Testis (tissue), 5 donors: ENCODE measurements around the genes FSCB and ARF6.

GRCh38 chr14:39182921-39183924, 8.2 kb downstream of the PNN start:
- PRO-cap, 3 experiments, result no peak in any of the 3 experiments
- RAMPAGE, long total RNA, 2 experiments, result no peak in any of the 2 experiments
- RRBS, result no CpG with 5 or more reads among the region's 4 CpGs

GRCh38 chr14:39186806-39187378, 11.8 kb downstream of the PNN start:
- PRO-cap, 3 experiments, result no peak in any of the 3 experiments
- RAMPAGE, long total RNA, 2 experiments, result no peak in any of the 2 experiments
- RRBS, result no CpG with 5 or more reads among the region's 3 CpGs

- PRO-cap, 3 experiments, result peak in 2 of 3 experiments; most common plus-strand start chr14:39265955 (in 1)
- RAMPAGE, long total RNA, 2 experiments, result no peak in any of the 2 experiments
- RRBS, result no CpG with 5 or more reads among the region's 5 CpGs
Observed at GRCh38 chr14:39265642-39266160, 32.0 kb downstream of the MIA2 start.

GRCh38 chr14:40445849-40446228, 1013.6 kb upstream of the FBXO33 start:
- PRO-cap, 3 experiments, result no peak in any of the 3 experiments
- RAMPAGE, long total RNA, 2 experiments, result no peak in any of the 2 experiments
- RRBS, result no CpG with 5 or more reads among the region's 2 CpGs

DNA sequence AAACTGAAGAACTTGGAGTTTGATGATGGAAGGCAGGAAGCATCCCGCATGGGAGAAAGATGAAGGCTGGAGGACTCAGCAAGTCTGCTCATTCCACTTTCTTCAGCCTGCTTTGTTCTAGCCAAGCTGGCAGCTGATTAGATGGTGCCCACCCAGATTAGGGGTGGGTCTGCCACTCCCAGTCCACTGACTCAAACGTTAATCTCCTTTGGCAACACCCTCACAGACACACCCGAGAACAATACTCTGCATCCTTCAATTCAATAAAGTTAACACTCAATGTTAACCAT, 865.8 kb upstream of the LRFN5 start:
- PRO-cap, 3 experiments, result no peak in any of the 3 experiments
- RAMPAGE, long total RNA, 2 experiments, result no peak in any of the 2 experiments
- RRBS, result no CpG with 5 or more reads among the region's 3 CpGs

GRCh38 chr14:42028791-42029025, 422.0 kb downstream of the LRFN5 start:
- PRO-cap, 3 experiments, result no peak in any of the 3 experiments
- RAMPAGE, long total RNA, 2 experiments, result no peak in any of the 2 experiments
- RRBS, result no CpG with 5 or more reads among the region's 2 CpGs

DNA sequence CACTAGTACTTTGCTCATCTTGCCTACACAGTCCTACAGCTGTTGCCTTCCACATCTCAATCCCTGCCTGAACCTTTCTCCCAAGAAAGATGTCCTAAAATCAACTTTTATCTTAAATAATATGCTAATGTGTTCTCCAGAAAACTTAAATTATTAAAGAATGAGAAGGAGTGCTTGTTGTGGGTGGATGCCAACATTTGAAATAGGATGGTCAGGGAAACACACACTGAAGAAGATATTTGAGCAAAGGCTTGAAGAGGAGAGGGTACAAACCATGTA, 1044.5 kb downstream of the LRFN5 start:
- PRO-cap, 3 experiments, result no peak in any of the 3 experiments
- RAMPAGE, long total RNA, 2 experiments, result no peak in any of the 2 experiments

DNA sequence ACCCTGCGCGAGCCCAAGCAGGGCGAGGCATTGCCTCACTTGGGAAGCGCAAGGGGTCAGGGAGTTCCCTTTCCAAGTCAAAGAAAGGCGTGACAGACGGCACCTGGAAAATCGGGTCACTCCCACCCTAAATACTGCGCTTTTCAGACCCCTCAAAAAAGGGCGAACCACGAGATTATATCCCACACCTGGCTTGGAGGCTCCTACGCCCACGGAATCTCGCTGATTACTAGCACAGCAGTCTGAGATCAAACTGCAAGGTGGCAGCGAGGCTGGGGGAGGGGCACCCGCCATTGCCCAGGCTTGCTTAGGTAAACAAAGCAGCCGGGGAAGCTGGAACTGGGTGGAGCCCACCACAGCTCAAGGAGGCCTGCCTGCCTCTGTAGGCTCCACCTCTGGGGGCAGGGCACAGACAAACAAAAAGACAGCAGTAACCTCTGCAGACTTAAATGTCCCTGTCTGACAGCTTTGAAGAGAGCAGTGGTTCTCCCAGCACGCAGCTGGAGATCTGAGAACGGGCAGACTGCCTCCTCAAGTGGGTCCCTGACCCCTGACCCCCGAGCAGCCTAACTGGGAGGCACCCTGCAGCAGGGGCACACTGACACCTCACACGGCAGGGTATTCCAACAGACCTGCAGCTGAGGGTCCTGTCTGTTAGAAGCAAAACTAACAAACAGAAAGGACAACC, 1136.5 kb downstream of the FSCB start:
- PRO-cap, 3 experiments, result no peak in any of the 3 experiments
- RAMPAGE, long total RNA, 2 experiments, result no peak in any of the 2 experiments
- RRBS, result no CpG with 5 or more reads among the region's 20 CpGs

DNA sequence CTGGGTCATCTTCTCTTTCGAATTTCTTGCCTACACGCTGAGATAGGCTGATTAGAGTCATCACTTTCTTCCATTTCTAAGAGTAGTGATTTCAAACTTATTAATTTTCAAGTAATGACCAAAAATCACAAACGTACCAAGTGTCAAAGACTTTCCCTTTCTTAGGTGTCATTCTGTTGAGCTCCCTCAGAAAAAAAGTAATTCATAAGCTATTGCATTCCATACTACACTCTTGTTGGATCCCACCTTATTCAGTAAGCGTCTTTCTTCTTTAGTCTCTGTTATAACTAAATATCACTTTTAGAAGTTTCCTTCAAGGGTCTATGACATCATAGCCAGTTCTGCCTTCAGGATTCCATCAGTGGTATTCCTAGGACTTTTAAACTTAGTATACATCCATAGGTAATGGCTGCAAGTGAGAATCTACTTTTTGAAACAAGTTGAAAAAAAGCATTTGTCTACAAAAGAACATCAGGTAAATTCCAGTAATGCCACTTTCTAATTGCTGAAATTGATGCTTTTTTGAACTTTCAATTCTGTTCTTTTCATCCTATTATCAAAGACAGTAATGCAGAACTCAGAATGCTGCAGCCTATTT, at the start of gene FSCB:
Gene FSCB, minus strand, starts transcription at position 289 of the 598 bp plus-strand sequence.
- PRO-cap, 3 experiments, result peak in 1 of 3 experiments; most common plus-strand start position 405 of the sequence (in 1); most common minus-strand start position 280 of the sequence (in 1)
- RAMPAGE, long total RNA, 2 experiments, result start-site peak on the plus strand in 2 of 2 experiments, centred at positions 366 to 370 of the sequence, 33 to 79 reads per replicate; start-site peak on the minus strand in 2 of 2 experiments, centred at positions 257 to 258 of the sequence, 77 to 92 reads per replicate
- RRBS, result no CpG with 5 or more reads among the region's 4 CpGs

GRCh38 chr14:45241911-45243049, 10.7 kb downstream of the MIS18BP1 start:
- PRO-cap, 3 experiments, result peak in 1 of 3 experiments; most common minus-strand start chr14:45242630 (in 1)
- RAMPAGE, long total RNA, 2 experiments, result no peak in any of the 2 experiments
- RRBS, result no CpG with 5 or more reads among the region's 10 CpGs

DNA sequence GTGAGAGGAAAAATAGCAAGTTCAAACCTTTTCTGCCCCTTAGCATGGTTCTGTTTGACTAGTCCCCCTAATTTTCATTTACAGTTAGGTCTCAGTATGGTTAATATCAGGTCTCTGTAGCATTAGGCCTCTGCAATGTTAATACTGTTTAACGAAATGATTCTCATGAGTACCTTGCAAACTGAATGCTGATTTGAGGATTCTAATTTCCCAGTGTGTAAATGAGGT, 532.6 kb downstream of the RPS29 start:
- PRO-cap, 3 experiments, result no peak in any of the 3 experiments
- RAMPAGE, long total RNA, 2 experiments, result no peak in any of the 2 experiments
- RRBS, result no CpG with 5 or more reads among the region's 1 CpG

DNA sequence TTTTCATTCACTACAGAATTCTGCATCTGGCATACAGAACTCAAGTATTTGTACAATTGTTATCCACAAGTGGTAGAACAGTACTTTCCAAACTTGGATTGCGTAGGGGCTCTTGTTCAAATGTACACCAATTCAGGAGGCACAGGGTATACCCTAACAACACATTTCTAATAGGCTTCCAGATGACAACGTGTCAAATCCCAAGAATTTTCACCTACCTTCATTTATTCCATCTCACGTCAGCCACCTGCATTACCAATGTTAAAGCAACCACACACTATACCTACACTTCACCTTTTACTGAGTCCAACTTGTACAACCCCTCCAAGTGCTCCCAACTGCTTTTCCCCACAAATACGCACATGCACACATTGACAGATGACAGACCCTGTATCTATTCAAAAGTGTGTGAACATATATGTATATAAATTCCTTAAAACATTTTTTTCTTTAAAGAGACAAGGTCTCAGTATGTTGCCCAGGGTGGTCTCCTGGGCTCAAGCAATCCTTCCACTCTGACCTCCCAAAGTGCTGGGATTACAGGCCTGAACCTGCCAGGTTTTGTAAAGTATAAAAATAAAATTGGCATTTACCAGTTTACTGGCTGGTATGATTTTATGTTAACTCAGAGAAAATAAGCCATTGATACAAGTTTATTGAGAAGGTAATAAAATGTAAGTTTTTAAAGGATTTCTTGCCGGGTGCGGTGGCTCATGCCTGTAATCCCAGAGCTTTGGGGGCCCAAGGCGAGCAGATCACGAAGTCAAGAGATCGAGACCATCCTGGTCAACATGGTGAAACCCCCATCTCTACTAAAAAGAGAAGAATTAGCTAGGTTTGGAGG, 3.4 kb downstream of the RPS29 start:
- PRO-cap, 3 experiments, result no peak in any of the 3 experiments
- RAMPAGE, long total RNA, 2 experiments, result no peak in any of the 2 experiments
- RRBS, result no CpG with 5 or more reads among the region's 9 CpGs

- PRO-cap, 3 experiments, result peak in 3 of 3 experiments; most common plus-strand start chr14:49599237 (in 3); most common minus-strand start chr14:49599170 (in 2)
- RAMPAGE, long total RNA, 2 experiments, result no peak in any of the 2 experiments
- RRBS, result 1% methylated on average over 5 of the region's 25 CpGs
Observed at GRCh38 chr14:49599088-49599471, 340 bp downstream of the LRR1 start.

- PRO-cap, 3 experiments, result no peak in any of the 3 experiments
- RAMPAGE, long total RNA, 2 experiments, result no peak in any of the 2 experiments
- RRBS, result no CpG with 5 or more reads among the region's 2 CpGs
Observed at GRCh38 chr14:49777576-49778266, 9.8 kb downstream of the KLHDC2 start.

DNA sequence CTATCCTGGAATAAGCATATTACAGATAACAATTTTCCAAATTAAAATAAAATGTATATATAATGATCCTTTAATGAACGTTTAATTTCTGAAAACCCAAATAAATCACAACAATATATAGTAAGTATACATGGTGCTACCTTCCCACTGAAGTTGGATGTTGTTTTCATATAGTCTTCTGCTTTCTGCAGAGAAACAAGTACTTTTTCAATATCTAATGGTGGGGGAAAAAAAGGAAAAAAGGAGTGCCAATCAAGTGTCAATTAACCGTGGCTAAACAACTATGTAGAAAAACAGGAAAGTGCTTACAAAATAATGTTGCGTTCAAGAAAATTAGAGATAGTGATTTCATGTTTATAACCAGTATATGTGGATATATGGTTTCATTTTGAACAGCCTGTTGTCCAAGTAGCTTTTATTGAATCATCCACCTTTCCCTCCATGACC, 19.3 kb downstream of the NEMF start:
- PRO-cap, 3 experiments, result no peak in any of the 3 experiments
- RAMPAGE, long total RNA, 2 experiments, result no peak in any of the 2 experiments
- RRBS, result no CpG with 5 or more reads among the region's 3 CpGs

DNA sequence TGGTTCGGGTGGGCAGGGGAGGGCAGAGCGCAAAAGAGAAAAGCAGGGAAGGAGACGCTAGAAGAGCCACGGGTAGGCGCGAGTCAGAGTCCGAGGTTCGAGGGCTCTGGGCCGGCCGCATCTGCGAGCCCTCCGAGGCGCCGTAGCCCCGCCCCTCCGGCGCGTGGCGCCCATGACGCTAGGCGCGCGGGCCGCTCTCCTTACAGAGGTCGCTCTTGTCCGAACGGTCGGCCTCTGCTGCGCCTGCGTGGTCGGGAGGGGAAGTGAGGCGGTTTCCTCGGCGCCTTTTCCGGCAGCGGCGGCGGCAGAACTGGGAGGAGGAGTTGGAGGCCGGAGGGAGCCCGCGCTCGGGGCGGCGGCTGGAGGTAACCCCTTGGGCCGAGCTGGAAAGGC, at the start of gene ARF6:
Gene ARF6, plus strand, starts transcription at position 290 of the 393 bp plus-strand sequence.
- PRO-cap, 3 experiments, result peak in 3 of 3 experiments; most common plus-strand start position 307 of the sequence (in 2); most common minus-strand start position 108 of the sequence (in 3)
- RAMPAGE, long total RNA, 2 experiments, result start-site peak on the plus strand in 2 of 2 experiments, centred at positions 258 to 276 of the sequence, 612 to 749 reads per replicate; start-site peak on the minus strand in 1 of 2 experiments, centred at position 119 of the sequence, 5 reads per replicate
- RRBS, result 1% methylated on average over 12 of the region's 45 CpGs

DNA sequence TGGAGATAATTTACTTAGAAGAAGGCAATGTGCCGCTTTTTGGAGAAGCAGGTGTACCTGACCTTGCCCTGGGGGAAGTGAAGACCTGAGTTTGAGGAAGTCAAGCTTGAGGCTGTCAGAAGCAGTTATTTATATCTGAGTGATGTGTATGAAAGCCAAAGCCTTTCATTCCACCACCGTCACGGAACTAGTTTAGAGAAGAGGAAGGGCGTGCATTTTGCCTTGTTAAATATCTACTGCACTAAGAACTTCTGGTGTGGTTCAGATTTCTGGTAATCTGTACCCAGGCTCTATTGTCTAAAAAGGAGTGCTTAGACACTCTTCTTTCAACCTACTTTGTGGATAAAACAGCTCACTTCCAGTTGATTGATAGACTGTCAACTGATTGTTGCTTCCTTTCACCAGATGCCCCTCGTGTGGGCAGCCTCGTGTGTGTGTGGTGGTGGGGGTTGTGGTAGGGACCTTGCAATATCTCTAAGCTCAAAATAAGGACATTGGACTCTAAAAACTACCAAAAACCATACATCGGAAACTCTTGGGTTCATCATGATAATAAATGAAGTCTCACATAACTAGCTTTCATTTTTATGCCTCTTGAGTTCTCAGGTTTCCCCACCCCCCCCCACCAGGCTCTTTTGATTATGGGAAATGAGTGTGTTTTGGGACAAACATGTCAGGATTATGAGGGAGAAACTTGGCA, 78.5 kb downstream of the ARF6 start:
- PRO-cap, 3 experiments, result peak in 2 of 3 experiments; most common plus-strand start position 195 of the sequence (in 2); most common minus-strand start position 79 of the sequence (in 1)
- RAMPAGE, long total RNA, 2 experiments, result no peak in any of the 2 experiments
- RRBS, result no CpG with 5 or more reads among the region's 7 CpGs

- PRO-cap, 3 experiments, result peak in 3 of 3 experiments; most common plus-strand start chr14:49975549 (in 2); most common minus-strand start chr14:49975355 (in 3)
- RAMPAGE, long total RNA, 2 experiments, result no peak in any of the 2 experiments
- RRBS, result no CpG with 5 or more reads among the region's 2 CpGs
Observed at GRCh38 chr14:49975180-49975859, 82.4 kb downstream of the ARF6 start.

DNA sequence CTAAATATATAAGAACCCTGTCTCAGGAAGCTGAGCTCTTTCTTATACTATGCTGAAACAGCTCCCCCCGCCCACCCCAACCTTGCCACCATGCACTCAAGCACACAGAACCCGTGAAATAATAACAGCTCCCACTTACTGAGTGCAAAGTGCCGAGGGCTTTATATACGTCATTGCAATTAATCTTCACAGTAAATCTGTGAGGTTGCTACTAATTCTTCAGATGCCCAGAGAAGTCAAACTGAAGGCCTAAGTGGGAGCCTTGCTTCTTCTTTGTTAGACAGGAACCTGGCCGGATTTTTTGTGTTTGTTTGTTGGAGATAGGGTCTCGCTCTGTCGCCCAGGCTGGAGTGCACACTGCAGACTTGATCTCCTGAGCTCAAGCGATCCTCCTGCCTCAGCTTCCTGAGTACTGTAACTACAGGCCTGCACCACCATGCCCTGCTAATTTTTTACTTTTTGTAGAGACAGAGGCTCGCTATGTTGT, 34.0 kb downstream of the VCPKMT start:
- PRO-cap, 3 experiments, result no peak in any of the 3 experiments
- RAMPAGE, long total RNA, 2 experiments, result no peak in any of the 2 experiments
- RRBS, result no CpG with 5 or more reads among the region's 9 CpGs

GRCh38 chr14:50522024-50522494, 10.3 kb downstream of the MAP4K5 start:
- PRO-cap, 3 experiments, result no peak in any of the 3 experiments
- RAMPAGE, long total RNA, 2 experiments, result no peak in any of the 2 experiments
- RRBS, result no CpG with 5 or more reads among the region's 1 CpG